ENCODE data around the genes PRAMEF9, TMEM51, CASP9, RSC1A1 and FBLIM1.

- RRBS, result no CpG with 5 or more reads among the region's 3 CpGs
Observed at GRCh38 chr1:13171647-13172053, at the start of gene PRAMEF9. TSS of gene PRAMEF9 (plus strand) at chr1:13171848.

- RRBS, result 27% methylated on average over 2 of the region's 8 CpGs
Observed at GRCh38 chr1:13505018-13505409, 8.8 kb downstream of the LRRC38 start.

DNA sequence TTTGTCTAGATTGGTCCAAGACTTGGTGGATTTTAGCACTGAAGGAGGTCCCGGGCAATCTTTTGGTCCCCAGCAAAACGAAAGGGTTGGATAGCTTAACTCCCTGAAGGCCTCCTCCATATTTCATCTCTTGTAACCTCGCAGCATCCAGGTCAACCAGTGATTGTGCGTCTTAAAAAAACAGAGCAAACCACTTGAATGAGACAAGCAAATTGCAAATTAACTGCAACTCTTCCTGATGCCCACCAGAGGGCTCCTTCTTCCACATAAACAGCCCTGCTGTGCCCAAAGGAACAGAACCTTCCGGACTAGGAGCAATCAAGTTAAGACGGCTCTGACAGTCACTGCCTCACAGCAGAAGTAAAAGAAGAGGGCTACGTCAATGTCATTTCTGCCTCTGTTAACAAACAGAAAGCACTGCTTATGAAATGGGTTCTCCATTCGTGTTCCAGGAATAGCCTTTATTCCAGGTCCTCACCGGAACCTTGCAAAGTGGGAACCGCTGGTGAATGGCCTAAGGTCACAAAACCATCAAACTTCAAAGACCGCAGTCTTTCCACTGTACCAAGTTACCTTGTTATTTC lies 34.3 kb upstream of the PRDM2 start:
- RRBS, result no CpG with 5 or more reads among the region's 11 CpGs

DNA sequence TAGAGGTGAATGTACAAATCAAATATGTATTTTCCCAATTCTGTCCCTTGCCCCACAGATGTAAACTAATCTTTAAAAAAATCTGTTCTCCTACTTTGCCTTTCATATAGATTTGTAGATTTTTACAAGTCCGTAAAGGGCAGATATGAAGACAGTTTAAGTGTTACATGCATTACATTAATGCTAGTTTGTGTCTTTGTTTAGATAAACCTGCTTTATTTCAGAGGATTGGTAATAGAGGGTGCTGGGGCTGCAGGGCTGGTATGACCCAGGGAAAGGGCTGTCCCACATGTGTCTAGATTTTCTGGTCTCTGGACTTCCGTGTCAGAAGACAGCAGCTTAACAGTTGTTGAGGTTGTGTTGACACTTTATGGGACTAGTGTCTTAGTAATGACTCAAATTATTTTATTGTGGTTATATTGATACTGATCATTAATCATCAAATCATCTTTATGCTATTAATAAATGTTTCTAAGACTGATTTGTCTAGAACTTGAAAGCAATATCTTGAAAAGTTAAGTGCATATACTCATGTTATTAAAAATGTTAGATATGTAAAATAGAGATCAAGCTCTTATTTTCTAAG lies 10.1 kb downstream of the PRDM2 start:
- RRBS, result no CpG with 5 or more reads among the region's 2 CpGs

DNA sequence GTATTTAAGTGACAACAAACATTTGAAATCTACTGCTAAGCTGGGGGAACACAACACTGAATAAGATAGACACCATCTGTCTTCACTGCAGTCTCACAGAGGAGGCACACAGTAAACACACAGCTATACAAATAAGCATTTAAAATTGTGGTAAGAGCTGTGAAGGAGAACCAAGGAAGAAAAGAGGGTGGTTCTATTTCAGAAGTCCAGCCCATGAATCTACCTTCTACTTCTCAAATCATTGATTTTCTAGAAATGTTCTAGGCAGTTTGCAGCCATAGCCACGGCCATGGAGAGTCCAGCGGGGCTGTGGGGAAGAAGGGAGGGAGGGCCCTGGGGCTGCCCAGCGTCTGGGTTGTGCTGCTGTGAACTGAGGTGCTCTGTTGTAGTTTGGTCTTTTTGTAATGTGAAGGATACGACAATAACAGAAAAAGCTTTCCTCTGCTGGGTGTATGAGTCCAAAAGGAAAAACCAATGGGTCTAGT lies 28.2 kb downstream of the PRDM2 start:
- RRBS, result no CpG with 5 or more reads among the region's 4 CpGs

DNA sequence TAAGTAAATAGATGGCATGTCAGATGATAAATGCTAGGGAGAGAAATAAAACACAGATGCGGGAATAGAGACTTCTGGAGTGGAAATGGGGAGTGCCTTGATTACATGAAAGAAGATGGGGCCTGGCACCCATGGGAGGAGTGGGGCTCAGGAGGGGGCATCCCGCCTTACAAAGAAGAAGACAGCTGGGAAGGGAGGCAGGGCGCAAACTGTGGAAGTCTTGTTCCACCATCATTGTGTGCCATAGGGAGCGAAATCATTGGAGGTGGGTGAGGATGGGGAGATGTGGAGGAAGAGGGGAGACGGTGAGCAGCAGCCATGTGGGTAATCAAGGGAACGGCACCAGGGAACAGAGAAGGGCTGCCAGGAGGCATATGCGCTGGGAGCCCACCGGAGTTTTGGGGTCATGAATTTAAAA lies 100.2 kb downstream of the PRDM2 start:
- RRBS, result no CpG with 5 or more reads among the region's 8 CpGs

DNA sequence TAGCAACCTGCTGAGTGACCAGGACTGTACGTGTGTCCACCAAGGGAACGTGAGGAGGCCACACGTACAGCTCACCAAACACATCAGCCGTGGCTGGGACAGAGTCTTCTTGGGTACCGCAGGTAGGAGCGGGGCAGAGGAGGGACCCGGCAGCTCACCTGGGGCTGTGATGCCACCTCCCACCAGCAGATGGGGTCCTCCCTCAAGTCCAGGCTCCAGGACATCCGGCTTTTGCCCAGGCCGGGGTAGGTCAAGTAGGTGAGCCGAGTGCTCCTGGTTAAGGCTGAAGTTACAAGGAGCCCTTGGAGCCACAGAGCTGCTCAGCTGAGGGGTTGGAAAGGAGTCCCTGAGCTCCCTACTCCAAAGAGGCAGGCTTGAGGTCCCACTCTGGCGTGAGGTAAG lies 128.9 kb downstream of the PRDM2 start:
- RRBS, result 16% methylated on average over 2 of the region's 11 CpGs

DNA sequence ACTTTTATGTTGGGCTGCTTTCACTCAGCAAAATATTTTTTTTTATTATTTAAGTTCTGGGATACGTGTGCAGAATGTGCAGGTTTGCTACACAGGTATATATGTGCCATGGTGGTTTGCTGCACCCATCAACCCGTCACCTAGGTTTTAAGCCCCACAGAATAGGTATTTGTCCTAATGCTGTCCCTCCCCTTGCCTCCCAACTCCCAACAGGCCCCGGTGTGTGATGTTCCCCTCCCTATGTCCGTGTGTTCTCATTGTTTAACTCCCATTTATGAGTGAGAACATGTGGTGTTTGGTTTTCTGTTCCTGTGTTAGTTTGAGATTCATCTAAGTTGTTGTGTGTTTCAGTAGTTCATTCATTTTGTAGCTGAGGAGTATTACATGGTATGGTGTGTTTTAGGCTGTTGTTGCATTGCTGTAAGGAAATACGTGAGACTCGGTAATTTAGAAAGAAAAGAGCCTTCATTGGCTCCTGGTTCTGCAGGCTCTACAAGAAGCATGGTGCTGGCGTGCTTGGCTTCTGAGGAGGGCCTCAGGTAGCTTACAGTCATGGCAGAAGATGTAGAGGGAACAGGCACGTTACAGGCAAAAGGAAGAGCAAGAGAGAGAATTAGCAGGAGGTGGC lies 82.0 kb downstream of the KAZN start:
- RRBS, result no CpG with 5 or more reads among the region's 8 CpGs

DNA sequence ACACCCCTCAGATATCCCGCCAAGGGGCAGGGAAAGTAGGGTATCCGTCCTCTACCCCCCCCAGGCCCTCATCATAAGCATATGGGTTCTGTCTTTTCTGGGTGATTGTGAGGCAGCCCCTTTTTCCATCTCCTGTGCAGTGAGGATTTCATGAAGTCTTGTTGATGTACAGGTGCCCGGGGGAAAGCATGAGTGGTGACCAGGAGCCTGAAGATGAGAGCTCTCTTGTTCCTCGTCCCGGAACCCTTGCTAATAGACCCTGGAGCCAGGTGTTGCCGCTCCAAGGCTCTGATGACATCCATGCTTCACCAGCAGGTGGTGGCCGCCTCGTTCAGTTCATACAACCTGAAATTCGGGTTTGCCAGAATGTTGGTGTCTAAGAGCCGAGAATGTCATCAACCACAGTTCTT lies 235.0 kb downstream of the KAZN start:
- RRBS, result 96% methylated on average over 3 of the region's 10 CpGs

- RRBS, result 80% methylated on average over 4 of the region's 7 CpGs
Observed at GRCh38 chr1:14911285-14911849, 242.2 kb upstream of the TMEM51 start.

DNA sequence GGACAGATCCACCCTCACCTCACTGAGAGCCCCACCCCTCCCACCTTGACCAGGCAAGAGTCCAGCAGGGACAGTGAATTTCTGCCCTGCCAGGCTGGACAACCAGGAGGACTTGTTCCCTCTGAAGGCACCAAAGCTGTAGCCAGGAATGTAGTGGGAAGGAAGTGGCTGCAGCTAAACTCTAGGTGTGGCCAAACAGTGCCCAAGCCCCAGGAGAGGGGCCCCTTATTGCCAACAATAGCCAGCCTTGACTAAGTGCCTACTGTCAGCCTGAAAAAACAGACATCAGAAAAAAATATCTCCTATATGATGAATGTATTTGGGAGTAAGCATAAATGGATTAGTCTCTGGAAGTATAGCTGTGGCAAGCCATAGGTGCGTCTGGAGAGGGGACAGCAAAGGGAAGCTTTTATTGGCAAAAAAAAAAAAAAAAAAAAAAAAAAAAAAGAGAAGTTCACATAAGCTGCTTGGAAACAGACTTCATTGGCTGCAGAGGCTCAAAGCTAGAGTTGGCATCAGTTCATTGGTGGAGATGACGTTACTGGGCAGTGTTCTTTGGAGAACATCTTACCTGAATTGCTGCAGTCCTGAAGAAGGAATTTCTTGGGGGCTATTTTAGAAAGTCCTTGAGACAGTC lies 64.1 kb upstream of the TMEM51 start:
- RRBS, result no CpG with 5 or more reads among the region's 2 CpGs

GRCh38 chr1:15153339-15153860 lies at the start of gene TMEM51:
TSS of gene TMEM51 (plus strand) at chr1:15153747.
- RRBS, result under 1% methylated on average over 31 of the region's 52 CpGs

DNA sequence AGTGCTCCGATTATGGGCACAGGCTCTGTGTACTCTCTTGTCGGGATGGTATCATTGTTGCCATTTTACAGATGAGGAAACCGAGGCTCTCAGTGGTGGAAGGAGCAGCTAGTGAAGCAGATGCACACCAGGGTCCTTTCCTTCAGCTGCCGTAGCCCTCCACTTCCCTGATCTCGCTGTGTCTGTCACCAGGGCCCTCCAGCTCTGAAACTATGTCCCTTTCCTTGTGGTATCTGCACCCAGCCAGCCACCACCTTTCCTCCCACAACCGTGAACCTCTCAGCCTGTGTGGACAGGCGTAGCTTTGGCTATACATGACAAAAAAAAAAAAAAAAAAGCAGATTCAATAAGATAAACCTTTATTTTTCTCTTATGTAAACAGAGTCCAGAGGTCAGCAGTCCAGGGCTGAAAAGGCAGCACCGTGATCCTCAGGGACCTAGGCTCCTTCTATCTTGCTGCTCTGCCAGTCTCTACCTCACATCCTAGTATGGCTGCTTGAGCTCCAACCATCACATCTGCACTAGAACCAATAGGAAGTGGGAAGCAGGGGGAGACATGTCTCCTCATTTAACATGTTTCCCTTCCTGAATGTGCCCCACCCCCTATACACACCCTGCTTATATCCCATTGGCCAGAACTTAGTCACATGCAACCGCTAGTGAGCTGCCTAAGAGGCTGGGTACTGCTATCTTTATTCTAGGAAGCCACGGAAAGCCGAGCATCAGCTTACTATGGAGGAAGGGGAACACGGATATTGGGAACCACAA lies 44.3 kb downstream of the TMEM51 start:
- RRBS, result no CpG with 5 or more reads among the region's 12 CpGs

GRCh38 chr1:15464133-15464406 lies 7.5 kb downstream of the CELA2A start:
- RRBS, result no CpG with 5 or more reads among the region's 1 CpG

DNA sequence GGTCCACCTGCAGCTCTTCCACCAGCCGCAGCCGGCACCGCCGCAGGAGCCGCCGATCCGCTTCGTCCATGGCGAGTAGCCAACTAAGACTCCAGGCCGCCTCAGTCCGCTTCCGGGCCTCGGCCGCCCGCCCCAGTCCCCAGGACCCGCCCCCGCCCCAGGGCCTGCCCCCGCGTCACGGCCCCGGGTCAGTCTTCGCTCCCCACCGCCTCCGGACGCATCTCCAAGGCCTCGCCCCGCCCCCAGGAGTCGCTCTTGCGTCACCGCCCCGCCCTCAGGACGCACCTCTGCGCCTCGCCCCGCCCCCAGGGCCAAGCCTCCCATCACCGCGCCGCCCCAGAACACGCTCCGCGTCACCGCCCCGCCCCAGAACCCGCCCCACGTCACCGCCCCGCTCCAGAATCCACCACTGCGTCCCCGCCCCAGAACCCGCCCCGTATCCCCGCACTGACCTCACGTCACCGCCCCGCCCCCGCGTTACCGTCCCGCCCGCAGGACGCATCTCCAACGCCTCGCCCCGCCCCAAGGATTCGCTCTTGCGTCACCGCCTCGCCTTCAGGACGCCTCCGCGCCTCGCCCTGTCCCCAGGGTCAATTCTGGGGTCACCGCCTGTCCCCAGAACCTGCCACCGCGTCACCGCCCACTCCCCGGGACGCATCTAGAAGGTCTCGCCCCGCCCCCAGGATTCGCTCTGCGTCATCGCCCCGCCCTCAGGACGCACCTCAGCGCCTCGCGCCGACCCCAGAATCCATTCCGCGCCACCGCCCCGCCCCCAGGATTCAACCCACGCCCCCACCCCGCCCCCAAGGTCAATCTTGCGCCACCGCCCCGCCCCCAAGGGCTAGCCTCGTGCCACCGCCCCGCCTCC lies at the start of gene CASP9:
CASP9 (minus strand) TSS at position 85 of the 868 bp plus-strand sequence.
- RRBS, result 2% methylated on average over 20 of the region's 101 CpGs

- RRBS, result no CpG with 5 or more reads among the region's 2 CpGs
Observed at GRCh38 chr1:15620155-15620738, 3.0 kb downstream of the DDI2 start.

GRCh38 chr1:15659299-15659827 lies at the start of gene RSC1A1:
TSS of gene RSC1A1 (plus strand) at chr1:15659713.
- RRBS, result no CpG with 5 or more reads among the region's 4 CpGs

GRCh38 chr1:15728871-15729597 lies 7.0 kb upstream of the SLC25A34 start:
- RRBS, result no CpG with 5 or more reads among the region's 21 CpGs

DNA sequence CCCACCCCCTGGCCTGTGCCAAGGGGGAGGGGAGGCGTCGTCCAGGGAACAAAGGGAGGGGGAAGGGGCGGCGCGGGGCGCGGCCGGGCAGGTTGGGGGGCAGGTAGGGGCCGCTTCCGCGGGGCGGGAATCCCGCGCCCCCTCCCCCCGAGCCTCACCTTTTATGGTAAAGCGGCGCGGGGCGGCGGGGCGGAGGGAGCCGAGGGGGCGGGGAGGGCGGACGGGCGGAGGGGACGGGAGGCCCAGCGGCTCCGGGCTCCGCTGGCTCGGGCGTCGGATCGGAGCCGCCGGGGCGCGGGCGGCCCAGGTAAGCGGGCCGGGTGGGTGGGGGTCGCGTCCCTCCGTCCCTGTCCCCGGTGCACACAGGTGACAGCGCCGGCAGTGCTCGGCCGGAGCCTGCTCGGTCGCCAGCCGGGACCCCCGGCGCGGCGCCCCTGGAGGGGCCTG lies at the start of gene FBLIM1:
FBLIM1 (plus strand) TSS at position 254 of the 447 bp plus-strand sequence.
- RRBS, result 3% methylated on average over 18 of the region's 56 CpGs

GRCh38 chr1:15844729-15845133 lies 2.8 kb upstream of the SPEN start:
- RRBS, result no CpG with 5 or more reads among the region's 7 CpGs

Measured in retinal pigment epithelial cell (primary cell).